Mesangial cell (primary cell): ENCODE measurements around the genes JAK2, RLN2, DMAC1 and TYRP1.

DNA sequence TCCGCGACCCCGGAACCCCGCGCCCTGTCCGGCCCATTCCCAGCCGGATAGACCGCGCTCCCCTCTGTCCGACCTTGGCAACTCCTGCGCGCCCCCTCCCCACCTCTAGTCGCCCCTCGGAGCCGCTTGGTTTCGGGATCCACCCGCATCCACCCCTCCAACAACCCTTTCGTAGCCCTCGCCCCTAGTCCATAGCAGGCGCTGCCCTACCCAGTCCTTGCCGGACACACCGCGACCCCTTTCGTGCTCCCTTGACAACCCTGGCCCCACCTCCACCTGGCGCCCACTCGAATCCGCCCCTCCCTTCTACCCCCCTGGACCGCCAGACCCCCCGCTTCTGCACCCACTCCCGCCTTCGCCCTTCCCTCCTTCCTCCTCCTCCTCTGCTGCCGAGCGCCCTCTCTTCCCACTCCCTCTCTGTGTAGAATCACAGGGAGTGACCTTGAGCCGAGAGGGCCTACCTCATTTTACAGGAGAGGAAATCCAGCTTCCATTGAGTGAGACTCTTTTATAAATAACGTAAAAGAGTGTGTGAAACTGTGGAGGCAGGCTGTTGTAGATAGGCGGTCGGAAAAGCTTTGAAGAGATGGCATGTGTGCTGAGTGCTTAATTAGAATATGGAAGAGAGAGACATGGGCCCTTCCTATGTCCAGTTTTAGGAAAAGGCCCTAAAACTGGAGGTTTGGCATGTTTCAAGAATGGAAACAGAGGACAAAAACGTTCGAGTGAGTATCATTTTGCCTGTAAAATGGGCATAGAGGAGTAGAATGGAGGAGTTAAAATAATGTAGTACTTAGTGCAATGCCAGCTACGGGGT is 717 bp upstream of the AK3 start:
- RAMPAGE, long total RNA, result no peak

DNA sequence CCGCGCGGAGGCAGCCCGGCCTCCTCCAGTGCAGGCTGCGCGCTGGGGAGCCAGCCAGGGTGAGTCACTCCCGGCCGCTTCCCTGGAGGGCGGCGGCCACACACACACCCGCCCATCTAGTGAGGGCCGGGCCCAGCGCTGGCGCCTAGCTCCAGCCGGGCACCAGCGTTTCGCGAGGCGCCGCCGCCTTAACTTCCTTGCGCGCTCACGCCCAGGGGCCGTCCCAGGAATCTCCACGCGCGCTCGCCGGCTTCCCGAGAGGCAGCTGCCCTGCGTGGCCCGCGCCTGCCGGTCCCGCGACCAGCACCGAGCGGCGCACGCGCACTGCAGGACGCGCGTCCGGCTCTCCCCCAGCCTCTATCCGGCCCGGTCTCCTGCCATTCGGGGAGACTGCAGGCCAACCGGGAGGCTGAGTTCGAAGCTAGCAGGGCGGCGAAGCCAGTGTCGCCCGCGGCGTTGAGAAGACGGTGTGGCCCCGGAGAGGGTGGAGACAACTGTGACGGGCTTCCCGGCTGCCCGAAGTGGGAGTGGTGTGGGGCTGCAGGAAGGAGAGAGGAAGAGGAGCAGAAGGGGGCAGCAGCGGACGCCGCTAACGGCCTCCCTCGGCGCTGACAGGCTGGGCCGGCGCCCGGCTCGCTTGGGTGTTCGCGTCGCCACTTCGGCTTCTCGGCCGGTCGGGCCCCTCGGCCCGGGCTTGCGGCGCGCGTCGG is at the start of gene JAK2:
Gene JAK2, plus strand, starts transcription at position 566 of the 710 bp plus-strand sequence.
- RAMPAGE, long total RNA, result start-site peak on the plus strand centred at position 315 of the sequence, 200 bp wide, 21 reads

DNA sequence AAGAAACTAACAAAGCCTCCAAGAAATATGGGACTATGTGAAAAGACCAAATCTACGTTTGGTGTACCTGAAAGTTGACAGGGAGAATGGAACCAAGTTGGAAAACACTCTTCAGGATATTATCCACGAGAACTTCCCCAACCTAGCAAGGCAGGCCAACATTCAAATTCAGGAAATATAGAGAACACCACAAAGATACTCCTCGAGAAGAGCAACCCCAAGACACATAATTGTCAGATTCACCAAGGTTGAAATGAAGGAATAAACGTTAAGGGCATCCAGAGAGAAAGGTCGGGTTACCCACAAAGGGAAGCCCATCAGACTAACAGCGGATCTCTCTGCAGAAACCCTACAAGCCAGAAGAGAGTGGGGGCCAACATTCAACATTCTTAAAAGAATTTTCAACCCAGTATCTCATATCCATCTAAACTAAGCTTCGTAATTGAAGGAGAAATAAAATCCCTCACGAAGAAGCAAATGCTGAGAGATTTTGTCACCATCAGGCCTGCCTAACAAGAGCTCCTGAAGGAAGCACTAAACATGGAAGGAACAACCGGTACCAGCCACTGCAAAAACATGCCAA is 51.2 kb downstream of the INSL6 start:
- RAMPAGE, long total RNA, result no peak

DNA sequence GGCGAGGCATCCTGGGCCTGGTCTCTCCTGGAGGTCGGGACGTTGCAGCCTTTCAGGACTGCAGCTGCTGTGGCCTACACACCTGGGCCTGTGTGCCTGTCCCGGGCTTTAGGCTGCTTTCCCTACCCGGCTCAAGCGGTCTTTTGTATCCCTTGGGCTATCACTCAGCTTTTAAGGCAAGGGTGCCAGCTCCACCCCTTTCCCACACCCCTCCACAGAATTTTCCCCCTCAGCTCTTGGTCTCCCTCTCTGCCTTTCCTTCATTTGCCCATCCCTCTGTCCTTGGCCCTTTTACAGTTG is at the start of gene RLN2:
Gene RLN2, minus strand, starts transcription at position 146 of the 300 bp plus-strand sequence.
- RAMPAGE, long total RNA, result no peak

- RAMPAGE, long total RNA, result no peak
These were observed 15.0 kb downstream of the ERMP1 start for GRCh38 chr9:5818016-5818286.

DNA sequence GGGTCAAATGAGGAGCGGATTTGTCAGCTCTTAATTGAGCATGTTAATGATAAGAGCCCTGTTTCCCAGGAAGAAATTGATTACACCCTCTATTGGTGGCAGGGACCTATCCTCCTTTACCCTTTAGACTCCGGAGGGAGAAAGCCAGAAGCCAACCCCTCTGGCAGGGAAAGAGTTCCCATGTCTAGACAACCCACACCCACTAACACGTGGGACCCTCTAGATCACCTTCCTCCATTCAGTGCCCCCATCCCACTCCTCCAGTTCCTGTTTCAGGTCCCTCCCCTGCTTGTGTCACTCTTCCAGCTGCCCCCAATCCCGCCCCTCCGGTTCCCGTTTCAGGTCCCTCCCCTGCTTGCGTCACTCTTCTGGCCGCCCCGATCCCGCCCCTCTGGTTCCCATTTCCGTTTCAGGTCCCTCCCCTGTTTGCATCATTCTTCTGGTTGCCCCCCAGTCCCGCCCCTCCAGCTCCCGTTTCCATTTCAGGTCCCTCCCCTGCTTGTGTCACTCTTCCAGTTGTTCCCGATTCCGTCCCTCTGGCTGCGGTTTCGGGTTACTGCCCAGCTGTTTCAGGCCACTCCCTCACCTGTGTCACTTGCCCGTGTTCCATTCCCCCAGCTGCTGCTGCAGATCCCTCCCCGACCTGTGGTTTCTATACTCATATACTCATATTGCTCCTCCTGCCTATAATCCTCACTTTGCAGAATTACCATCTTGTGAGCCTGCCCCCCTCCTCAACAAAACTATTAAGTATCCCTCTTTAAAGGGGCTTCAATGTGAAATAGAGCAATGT is 64.8 kb upstream of the RANBP6 start:
- RAMPAGE, long total RNA, result no peak

- RAMPAGE, long total RNA, result no peak
These were observed 74.8 kb upstream of the RANBP6 start for GRCh38 chr9:6090138-6090734.

- RAMPAGE, long total RNA, result no peak
These were observed 32.8 kb upstream of the IL33 start for GRCh38 chr9:6182653-6183432.

DNA sequence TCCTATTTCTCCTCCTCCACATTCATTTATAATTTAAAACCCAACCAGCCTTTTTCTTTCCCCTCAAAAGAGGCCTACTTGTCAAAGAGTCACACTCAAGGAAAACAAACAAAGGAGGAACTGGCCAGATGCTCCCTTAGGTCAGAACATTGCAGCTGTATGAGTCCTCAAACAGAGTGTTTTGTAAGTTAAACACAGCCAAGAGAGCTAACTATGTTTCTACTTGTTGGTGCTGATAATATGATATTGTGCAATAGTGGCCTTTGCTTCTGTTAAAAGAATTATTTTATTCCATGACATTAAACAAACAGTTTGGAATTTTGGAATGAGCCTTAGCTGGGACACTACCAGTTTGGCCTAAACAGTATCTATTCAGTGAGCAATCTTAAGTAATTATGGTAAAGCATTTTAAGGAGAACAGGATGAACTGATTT is 56.0 kb upstream of the TPD52L3 start:
- RAMPAGE, long total RNA, result no peak

GRCh38 chr9:6481389-6482128 is 68.6 kb downstream of the UHRF2 start:
- RAMPAGE, long total RNA, result no peak

DNA sequence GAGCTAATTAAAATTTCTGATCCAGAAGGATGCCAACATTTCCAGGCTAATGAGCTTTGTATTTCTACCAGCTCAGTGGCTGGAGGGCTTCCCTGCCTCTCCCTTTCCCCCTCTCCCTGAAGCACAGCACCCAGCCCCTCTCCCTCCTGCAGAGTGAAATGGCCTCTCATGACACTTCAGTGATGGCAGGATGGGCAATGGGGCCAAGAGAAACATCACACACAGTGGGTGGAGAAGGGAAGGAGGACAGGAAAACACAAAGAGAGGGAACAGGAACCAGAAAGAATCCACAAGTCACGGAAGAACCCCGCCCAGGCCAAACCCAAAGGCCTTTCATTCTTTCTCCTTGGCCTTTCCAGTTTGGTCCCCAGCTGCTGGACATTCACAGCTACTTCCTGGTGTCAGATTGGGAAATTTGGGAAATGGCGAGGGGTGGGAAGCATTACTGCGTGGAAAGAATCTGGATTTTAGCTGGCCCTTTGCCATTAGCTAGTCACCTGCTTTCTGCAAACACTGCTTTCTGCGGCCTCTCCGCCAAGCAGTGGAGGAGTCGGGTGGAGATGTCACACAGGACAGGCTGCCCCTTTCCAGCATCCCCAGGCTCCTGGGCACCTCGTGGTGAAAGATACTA is 82.6 kb downstream of the GLDC start:
- RAMPAGE, long total RNA, result no peak

GRCh38 chr9:6692637-6693253 is 47.2 kb upstream of the GLDC start:
- RAMPAGE, long total RNA, result no peak

DNA sequence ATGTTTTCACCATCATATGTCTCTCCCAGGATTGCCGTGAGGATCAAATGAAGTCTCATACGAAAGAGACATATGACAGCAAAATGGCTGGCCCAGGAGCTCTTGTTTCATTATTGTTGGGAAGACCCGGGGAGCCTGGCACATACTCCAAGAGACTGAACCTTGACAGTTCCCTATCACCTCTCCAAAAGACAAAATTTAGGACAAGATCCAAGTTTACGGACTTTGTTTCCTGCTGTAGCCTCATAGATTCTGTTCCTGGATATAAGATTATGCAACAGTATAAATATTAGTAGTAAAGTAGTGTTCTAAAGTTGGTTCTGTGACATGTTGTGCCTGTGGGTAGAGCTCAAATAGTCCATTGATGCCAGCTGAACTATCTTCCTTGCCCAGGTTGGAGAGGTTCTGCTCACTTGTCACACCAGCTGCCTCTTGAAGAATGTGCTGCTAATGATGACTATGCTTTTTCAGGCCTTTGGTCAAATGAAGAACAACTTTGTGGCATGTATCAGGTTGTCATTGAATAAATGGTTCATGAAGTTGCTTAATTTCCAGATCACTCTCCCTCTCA is 430.2 kb downstream of the DMAC1 start:
- RAMPAGE, long total RNA, result no peak

DNA sequence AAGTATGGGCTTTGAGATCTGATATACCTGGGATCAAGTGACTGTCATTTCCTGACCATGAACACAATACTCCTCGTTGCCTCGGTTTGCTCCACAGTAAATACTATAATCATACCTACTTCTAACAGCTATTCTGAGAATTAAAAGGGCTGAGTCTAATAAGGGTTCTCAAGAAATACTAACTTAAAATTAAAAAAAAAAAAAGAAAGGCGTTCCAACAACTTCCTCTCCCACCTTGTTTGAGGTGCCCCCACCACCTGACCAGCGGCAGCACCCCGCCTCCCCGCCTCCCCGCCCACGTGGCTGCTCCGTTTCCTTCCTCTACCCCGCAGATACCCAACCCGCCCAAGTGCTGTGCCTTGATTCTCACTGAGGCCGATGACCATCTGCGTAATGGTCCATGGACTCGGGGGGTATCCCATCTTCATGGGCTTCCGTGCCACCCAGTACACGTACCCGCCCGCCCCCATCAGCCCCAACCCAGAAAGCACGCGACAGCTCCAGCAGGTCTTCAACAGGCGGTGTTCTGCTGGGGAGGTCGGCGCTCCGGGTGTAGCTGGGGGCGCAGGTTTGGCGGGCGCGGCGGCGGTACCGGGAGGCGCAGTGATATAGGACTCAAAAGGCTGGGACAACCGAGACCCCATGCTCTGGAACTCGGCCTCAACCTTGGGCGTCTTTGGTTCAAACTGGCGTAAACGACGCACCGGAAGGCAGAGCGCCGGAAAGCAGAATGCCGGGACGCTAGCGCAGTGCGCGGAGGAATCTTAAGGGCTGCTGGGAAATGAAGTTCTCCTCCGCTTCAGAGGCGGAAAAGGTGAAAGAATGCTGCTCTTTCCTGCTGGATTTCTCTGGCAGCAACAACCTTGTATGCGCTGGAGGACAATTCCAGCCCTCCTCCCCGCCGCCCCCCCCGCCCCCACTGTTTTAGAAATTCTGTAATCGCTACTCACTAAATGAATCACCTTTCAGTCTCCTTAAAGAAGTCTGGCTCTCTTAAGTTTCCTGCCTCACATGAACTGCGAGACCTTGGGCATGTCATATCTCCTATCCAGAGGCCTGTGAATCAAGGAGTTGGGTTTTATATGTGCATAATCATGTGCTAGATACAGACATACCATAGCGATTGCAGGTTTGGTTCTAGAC is at the start of gene DMAC1:
Gene DMAC1, minus strand, starts transcription at position 688 of the 1,143 bp plus-strand sequence.
- RAMPAGE, long total RNA, result start-site peak on the minus strand centred at position 678 of the sequence, 32 bp wide, 233 reads

DNA sequence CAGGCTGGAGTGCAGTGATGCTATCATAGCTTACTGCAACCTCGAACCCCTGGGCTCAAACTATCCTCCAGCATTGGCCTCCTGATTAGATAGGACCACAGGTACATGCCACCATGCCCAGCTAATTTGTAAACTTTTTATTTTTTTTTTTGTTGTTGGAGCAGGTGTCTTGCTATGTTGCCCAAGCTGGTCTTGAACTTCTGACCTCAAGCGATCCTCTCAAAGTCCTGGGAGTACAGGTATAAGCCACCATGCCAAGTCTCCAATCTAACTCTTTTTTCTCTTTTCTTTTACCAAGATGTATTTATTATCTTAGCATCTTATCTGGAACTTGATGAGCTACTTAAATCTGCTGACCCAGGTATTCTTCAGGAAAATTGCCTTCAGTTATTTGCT is 158.1 kb upstream of the DMAC1 start:
- RAMPAGE, long total RNA, result no peak

- RAMPAGE, long total RNA, result no peak
These were observed 515.6 kb upstream of the DMAC1 start for GRCh38 chr9:8314978-8315725.

GRCh38 chr9:8856872-8857352 is 1057.3 kb upstream of the DMAC1 start:
- RAMPAGE, long total RNA, result no peak

GRCh38 chr9:9611967-9612498 is 1000.8 kb downstream of the PTPRD start:
- RAMPAGE, long total RNA, result no peak

- RAMPAGE, long total RNA, result no peak
These were observed at the start of gene TYRP1 for GRCh38 chr9:12693154-12693920. Gene TYRP1, plus strand, starts transcription at chr9:12693385.

DNA sequence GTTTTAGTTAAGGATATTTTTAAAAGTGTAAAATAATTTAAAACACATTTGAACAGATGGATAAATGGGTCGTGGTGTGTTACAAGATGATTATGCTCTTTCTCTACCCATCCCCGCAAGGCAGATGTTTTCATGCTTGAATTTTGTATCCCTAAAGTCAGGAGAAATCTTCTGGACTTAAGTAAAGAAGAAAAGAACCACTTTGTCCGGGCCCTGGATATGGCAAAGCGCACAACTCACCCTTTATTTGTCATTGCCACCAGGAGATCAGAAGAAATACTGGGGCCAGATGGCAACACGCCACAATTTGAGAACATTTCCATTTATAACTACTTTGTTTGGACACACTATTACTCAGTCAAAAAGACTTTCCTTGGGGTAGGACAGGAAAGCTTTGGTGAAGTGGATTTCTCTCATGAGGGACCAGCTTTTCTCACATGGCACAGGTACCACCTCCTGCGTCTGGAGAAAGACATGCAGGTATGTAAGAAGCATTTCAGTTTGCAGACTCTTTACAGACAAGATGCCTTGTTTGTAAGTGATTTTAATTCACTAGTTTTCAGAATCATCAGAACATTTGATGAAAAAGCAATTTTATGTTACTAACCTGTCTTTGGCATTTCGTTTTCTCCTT is 2.3 kb downstream of the TYRP1 start:
- RAMPAGE, long total RNA, result no peak